ENCODE results near the gene ARL5B.

- RAMPAGE, total RNA: no peak
Measured at GRCh38 chr10:16891242-16891795, 74.1 kb upstream of the RSU1 start.

DNA sequence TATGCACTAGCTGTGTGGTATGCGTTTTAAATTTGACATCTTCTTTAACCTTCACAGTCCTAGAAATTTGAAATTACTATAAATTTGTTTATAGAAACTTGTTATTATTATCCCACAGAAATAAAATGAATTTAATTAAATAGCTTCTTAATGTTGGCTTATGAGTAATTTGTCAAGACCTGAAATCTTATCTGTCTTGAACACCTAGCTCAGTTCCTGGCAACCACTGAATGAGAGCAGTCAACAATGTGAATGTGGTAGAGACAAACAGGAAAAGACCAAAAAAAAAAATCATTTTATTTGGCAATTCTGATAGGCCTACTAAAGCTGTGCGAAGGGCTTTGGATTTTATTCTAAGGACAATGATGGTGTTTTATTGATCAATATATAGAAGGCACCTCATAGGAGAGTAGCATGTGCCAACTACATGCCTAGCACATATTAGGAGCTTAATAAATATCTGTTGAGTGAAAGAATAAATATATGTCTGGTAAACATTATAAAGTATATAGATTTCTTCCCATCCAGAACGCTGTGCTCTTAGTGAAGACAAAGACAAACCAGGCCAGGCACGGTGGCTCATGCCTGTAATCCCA lies 127.8 kb upstream of the RSU1 start:
- RAMPAGE, total RNA: no peak

GRCh38 chr10:16986300-16987342 lies 143.0 kb downstream of the CUBN start:
- RAMPAGE, total RNA: no peak

DNA sequence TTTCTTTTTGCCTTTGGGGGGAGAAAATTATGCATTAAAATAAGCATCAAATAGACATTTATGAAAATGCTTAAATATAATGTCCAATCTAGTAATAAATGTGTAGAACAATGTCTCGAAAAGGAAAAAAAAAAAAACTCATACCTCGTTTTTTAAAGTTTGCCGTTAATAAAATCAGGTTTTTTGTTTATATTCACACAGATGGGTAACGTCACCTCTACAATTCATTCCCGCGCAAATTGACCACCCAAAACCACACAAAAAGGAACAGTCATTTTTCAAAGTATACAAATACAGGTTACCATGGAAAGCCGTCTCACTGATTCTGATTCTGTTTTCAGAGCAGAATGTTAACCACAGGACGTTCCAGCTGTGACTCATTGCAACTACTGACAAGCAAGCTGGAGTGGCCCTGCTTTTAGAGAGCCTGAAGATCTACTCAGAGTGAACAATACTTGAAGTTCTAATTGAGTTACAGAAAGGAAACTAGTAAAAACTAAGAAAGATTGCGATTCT lies 106.3 kb downstream of the CUBN start:
- RAMPAGE, total RNA: no peak

GRCh38 chr10:17178938-17179599 lies 22.4 kb downstream of the TRDMT1 start:
- RAMPAGE, total RNA: no peak

DNA sequence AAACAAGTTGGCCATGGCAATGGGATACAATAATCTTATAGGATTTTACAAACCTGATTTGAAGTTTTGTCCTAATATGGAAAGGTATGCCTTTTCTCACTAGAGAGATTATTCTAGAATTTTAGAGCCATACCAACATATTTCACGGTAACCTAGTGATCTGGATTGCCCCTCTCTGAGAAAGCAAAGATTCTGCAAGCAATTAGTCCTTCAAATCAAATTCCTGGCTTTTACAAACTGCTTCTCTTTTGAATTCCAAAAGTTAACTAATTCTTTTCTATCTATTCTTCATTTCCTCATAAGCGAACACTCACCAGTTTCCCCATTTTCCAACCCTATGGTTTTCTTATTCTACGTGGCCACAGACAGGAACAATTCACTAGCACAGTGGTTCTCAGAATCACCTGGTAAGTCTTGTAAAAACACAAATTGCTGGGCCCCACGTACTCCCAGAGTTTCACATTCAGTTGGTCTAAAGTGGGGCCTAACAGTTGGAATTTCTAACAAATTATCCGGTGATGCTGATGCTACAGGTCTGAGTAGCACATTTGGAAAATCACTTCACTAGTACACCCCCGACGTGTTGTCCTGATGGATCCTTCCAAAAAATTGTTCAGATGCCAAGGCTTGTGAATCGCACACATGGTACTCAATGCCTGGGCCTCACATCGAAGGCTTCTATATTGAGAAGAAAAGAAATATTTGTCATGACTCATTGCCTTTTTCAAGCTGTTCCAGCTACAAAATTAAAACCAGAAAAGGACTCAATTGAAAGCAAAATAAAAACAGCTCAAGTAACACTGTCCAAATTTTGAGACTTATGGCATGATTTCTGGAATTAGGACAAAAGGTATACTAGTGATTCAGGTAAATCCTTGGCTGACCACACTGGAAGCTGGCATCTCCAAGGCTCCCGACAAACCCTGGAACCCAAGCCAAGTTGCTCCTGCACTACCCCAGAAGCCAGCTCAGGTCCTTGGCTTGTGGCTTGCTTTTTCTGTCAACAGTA lies 13.1 kb upstream of the VIM start:
- RAMPAGE, total RNA: no peak

GRCh38 chr10:17239959-17240526 lies 12.0 kb downstream of the VIM start:
- RAMPAGE, total RNA: no peak

- RAMPAGE, total RNA: no peak
Measured at GRCh38 chr10:17241305-17241715, 13.3 kb downstream of the VIM start.

DNA sequence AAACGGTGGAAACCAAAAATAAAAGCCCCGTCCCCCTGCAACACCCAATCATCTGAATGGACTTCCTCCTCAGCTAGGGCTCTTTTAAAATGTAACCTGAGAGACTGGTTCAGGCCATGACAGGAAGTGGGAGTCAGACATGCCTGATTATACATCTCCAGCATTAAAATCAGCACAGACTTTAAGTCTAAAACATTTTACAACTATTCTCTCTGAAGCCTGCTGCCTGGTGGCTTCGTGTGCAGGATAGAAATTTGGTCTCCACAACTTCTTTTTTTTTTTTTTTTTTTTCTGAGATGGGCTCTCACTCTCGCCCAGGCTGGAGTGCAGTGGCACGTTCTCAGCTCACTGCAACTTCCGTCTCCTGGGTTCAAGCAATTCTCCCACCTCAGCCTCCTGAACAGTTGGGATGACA lies 30.3 kb downstream of the HACD1 start:
- RAMPAGE, total RNA: no peak

DNA sequence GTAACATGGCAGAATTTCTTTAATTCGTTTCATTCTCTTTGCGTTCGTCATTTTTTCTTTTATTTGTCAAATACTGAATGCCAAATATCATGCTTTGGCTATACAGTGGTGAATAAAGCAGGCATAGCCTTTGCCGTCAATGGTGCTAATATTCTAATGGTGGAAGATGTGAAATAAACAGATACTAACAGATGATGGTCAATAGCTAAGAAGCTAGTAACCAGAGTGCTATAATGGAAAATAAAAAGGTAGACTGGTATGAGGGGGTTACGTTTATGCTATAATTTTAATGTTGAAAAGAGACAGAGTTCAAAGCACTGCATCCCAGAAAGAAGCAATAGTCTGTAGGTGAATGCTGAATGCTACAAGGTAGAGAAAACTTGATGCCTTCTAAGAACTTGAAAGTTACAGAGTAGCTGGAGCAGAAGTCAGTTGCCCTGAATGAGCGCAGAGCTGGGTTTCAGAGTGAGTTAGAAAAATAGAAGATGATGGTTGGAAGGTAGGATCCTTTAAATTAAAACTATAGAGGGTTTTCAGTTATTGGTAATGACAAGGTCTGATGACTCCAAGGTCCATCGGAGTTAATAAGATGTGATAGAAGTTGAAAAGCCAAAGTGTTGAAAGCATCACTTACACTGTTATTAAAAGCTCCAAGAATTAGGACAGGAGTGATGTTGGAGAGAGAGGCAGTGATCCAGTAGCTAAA lies 23.7 kb downstream of the STAM start:
- RAMPAGE, total RNA: no peak

DNA sequence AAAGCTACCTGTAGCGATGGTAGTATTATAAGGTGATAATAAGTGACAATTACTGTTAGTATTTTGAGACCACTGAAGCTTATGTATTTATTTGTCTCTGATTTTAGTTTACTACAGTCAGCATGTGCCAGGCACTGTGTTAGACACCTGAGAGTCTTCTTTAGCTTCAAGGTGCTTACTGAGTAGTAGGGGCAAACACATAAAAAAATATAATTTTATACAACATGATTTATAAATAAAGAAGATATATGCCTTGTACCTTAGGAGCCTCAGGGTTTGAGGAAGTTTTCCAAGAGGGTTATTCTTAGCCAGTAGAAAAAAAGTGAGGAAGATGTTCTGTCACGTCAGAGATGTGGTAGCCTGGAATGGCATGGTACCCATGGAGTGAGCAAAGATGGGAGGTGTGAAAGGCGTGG lies 40.7 kb upstream of the TMEM236 start:
- RAMPAGE, total RNA: no peak

DNA sequence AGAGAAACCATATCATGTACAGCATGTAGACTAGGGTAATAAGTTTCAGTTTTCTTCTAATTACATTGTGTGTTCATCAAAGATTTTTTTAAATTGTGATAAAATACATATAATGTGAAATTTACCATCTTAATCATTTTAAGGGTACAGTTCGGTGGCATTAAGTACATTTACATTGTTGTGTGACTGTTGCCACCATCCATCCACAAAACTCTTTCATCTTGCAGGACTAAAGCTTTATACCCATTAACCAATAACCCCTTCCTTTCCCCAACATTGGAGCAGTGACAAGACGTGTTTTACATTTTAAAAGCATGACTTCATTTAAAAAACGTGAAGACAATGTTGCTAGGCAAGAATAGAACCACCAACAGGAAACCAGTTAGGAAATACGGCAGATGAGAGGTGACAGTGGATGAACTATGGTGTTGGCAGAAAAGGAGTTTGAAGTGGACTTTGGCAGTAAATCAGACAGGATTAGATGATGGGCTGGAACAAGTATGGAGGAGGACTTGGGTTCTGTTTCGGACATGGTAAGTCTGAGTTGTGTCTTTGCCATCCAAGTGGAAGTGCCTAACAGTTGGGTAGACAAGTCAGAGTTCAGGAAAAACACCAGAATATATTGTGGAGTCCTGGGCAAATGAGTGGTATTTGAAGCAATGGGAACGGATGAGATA lies 16.9 kb downstream of the TMEM236 start:
- RAMPAGE, total RNA: no peak

DNA sequence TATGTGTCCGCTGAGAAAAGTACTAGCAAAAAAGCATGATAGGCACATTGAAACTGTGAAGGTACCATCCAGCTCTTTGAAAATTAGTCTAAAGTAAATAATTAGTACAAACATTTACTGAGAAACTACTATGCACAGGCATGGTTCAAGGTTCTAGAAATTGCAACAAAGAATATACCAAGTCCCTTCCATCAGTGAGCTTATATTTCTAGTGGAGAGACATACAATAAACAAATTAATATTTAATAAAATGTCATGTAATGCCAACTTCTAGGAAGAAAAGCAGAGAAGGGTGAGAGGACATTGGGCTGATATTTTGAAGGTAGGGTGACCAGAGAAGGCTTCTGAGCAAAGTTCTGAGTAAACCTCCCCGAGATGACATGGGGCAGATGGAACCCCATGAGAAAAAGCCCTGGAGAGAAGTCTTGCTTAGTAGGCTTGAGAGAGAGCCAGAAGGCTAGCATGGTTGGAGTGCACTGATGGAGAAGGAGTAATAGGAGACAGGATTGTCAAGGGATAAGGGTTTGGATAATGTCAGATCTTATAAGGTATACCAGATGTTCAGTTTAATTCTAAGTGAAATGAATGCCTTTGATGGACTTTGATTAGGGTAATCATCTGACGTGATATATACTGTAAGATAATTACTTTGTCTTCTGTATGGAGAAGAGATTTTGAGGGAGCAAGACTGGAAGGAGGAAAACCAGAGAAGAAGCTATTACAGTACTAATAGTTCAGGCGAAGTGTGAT lies 59.0 kb downstream of the CACNB2 start:
- RAMPAGE, total RNA: no peak

- RAMPAGE, total RNA: no peak
Measured at GRCh38 chr10:18306247-18307002, 166.2 kb downstream of the CACNB2 start.

GRCh38 chr10:18312604-18313068 lies 172.4 kb downstream of the CACNB2 start:
- RAMPAGE, total RNA: no peak

- RAMPAGE, total RNA: no peak
Measured at GRCh38 chr10:18340368-18341224, 200.4 kb downstream of the CACNB2 start.

DNA sequence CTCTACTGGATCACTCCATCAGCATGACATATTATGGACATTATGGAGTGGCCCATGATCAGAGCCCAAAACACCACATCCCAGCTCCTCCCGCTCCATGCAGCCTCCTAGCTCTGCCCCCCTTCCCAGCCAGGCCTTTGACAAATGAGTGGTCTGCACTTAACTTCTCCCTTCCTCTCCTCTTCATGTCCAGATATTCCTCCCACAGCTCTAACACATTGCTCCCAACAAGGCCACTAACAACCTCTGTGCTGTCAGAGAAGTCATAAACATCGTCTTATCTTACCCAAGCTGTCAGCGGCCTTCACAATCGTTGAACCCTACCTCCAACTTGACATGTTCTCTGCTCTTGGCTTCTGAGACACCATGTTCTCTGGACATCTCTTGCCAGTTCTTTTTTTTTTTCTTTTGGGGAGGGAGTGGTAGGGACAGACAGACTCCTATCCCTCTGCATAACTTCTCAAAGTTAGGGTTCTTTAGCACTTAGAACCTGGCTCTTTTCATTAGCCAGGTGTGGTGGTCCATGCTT lies 187.6 kb downstream of the NSUN6 start:
- RAMPAGE, total RNA: no peak

- RAMPAGE, total RNA: no peak
Measured at GRCh38 chr10:18658780-18659880, at the start of gene ARL5B. ARL5B (plus strand) TSS chr10:18659431.

- RAMPAGE, total RNA: no peak
Measured at GRCh38 chr10:18661337-18662054, 2.3 kb downstream of the ARL5B start.

- RAMPAGE, total RNA: no peak
Measured at GRCh38 chr10:19030124-19030323, 18.6 kb upstream of the MALRD1 start.